B cell (primary cell): Measurements from ENCODE around the genes TUFT1, LCE3E, LCE2C and KPRP.

- PRO-cap: no peak
- CAGE, long polyA plus RNA: no peak
These were observed 5.9 kb downstream of the PSMB4 start for GRCh38 chr1:151405069-151405815.

DNA sequence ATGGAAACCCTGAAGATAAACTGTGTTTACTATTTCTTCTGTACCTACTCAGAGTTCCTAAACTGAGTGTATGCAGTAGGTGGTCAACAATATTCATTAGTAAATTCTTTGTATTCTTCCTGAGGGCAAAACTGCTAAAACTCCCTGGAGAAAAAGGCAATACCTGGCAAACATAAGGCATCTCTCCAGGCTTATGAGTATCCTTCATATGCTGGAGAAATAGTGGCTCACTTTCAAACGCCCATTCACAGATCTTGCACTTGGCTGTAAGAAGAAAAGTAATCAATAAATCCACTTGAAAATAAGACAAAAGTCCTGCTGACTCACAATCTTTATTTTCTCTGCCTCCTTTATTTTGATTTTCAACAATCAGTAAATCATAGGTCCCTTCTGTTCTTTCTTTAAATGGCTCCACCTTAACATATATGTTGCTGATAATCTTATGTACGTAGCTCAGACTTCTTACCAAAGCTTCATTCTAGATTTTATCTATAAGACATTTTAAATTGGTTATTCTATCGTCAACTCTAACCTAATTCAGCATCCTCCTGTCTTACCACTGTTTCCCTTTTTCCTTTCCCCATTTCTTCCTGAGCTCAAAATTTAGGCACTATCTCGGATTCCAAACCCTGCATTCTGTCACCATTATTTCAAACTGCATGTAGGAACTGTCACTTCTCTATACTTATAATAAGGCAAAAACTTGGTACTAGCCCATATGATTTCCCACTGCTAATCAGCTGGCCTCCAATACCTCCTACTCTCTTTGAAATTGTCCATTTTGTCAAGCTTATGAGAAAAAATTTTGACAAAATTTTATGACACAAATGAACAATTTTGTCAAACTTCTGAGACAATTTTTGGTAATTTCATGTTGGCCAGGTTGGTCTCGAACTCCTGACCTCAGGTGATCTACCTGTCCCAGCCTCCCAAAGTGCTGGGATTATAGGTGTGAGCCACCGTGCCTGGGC, 13.0 kb downstream of the PSMB4 start:
- PRO-cap: no peak
- CAGE, long polyA plus RNA: no peak

GRCh38 chr1:151540259-151540626, at the start of gene TUFT1:
Gene TUFT1, plus strand, starts transcription at chr1:151540309.
- PRO-cap: bidirectional peak, plus-strand start at chr1:151540309, minus-strand start at chr1:151540139; bidirectional peak, plus-strand start at chr1:151540513, minus-strand start at chr1:151540436
- CAGE, long polyA plus RNA: no peak

DNA sequence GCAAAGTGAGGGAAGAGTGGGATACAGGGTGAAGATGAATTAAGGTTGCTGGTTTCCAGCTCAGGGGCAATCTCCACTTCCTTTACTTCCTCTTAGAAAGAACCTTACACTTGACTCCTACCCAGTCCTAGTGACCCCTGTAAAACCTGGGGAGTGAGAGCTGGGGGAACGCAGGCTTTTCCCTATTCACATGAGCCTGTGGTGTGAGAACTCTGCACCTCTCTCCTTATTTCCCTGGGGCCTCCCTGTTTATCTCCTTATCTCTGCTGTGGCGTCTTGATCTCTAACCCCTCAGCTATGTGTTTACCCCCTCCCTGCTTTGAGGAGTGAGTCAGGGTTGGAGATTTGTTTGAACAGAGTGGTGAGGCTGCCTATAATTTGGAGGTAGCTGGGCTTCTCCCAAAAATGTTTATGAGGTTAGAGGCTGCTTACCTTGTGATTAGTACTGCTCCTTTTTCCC, 8.6 kb downstream of the TUFT1 start:
- PRO-cap: no peak
- CAGE, long polyA plus RNA: no peak

DNA sequence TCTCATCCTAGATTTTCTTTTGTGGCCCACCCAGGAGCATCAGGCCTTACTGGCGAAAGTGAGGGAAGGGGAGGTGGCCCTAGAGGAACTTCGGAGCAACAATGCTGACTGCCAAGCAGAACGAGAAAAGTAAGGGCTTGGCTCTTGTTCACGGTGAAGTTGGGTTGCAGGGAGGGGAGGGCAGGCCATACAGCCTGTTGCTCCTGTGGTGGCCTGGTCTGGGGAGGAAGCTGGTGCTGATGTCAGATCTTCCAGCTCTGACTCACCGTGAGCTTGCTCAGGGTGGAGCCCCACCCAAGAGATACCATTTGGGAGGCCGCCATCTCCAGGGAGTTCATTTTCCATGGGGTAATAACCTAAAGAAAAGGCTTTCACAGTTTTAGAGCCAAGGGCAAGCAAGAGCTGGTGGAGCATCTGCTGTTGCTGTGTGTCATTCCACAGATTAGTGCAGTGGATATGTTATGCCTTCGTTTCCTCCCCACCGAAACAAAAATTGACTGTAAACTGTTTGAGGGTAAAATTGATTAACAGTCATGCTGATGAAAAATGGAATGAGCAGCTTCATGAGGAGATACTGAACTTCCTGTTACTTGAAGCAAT, 34.9 kb downstream of the TUFT1 start:
- PRO-cap: no peak
- CAGE, long polyA plus RNA: no peak

DNA sequence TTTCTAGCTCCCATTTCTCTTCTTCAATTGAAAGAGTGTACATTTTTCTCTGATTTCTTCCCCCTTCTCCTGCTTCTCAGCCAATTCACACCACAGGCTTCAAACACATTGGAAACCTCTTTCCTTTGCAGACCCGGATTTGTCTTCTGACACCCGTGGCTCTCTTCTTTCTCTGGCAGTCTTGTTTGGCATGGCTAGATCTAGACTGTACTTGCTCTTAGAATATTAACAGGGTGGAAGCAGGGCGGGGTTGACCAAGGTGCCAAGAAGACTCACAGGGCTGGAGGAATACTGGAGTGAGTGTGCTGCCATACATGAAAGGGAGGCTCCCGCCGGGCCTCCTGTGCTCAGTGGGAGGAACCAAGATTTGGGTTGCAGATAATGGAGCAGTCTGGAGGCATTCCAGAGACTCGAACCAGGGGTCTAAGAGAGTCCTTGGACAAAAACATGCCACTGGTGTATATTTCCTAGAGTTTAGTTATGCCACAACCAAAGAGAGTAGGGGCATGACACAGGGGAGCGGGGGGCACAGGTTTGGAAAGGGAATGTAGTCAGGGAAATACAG, 27.6 kb upstream of the SNX27 start:
- PRO-cap: no peak
- CAGE, long polyA plus RNA: no peak

DNA sequence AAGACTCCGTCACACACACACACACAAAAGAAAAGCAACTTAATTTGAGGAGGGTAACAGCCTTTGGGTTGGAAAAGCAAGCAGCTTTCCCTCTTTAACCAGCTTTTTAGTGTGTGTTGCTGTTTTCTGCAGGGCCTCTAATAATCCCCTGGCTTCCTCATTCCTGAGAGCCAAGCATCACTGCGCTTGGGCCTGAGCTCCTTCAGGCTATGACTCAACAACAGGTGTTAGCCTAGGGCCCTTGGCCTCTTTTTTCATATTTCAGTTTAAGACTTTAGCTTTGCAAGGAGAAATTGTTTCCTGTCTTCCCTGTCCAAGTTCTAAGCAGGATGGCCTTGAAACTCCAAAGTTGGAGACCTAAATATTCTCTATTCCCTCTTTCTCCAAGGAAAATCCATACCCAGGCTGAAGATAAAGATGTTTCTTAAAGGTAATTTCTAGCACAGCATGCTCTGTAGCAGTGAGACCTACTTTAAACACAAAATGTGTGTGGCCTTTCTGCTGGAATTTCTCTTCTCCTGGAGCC, 26.2 kb upstream of the SNX27 start:
- PRO-cap: no peak
- CAGE, long polyA plus RNA: no peak

GRCh38 chr1:151611239-151611670, 595 bp upstream of the SNX27 start:
- PRO-cap: no peak
- CAGE, long polyA plus RNA: no peak

DNA sequence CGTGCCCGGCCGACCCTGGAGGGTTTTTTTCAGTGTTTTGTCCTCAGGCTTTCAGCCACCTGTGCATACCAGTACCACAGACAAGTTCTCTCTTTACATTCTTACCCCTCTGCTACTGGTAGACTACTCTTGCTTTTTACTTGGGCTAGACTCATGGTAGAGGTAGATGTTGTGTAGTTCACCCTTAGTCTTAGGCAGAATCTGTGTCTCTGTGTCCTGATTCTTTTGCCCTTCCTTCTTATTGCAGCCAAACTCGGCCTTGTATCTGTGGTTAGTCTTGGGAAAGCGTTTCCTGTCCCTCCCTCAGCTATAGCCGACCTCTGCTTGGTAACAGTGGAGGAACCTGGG, 42.2 kb downstream of the SNX27 start:
- PRO-cap: no peak
- CAGE, long polyA plus RNA: no peak

- PRO-cap: no peak
- CAGE, long polyA plus RNA: no peak
These were observed 22.9 kb downstream of the CELF3 start for GRCh38 chr1:151693419-151694409.

DNA sequence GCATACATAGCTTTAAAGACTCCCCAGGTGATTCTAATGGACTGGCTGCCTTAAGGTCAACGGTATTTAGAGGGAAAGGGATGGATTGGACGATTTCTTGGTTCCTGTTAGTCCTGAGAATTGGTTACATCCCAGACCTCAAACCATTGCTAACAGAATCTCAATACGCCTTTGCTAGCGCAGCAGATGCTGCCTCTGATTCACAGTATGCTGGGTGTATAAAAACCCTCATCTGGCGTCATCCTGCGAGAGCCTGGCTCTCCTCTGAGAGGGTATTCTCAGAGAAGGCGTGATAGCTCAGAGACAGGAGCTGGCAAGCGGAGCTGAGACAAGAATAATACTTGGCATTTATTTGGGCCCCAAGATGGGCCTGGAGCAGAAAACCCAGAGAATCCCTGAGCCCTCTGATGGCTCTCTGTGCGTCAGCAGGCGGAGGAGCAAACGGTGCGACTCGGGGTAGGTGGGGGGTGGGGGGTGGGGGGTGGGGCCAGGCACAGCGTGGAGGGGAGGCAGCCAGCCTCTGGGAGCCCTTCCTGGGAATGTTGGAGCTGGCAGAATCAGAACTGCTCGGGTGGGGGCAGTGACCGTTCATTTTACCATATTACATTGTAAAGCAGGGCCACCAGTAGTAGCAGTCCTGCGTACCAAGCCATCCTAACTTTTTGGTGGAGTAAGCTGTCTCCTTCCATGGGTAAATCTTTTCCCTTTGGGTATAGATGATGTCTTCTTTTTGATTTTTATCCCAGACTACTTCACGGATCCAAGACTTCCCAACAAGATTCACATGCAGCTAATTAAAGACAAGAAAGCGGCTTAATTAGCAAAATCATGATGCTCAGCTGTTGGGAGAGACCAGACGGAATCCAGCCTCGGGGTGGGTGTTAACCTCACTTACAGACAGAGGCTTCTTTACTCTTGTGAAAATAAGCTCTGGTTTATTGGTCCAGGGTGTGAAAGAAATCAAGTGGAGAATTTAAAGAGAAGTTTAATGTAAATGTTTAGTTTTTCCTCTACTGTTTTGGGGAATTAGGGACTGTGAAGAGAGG, 7.0 kb downstream of the RIIAD1 start:
- PRO-cap: no peak
- CAGE, long polyA plus RNA: no peak

GRCh38 chr1:151773673-151774091, 10.4 kb upstream of the MRPL9 start:
- PRO-cap: no peak
- CAGE, long polyA plus RNA: no peak

- PRO-cap: no peak
- CAGE, long polyA plus RNA: no peak
These were observed 5.5 kb downstream of the RORC start for GRCh38 chr1:151825965-151826714.

GRCh38 chr1:151846124-151847208, 6.8 kb upstream of the C2CD4D start:
- PRO-cap: no peak
- CAGE, long polyA plus RNA: no peak

GRCh38 chr1:151976532-151977253, 17.0 kb downstream of the S100A10 start:
- PRO-cap: no peak
- CAGE, long polyA plus RNA: no peak

GRCh38 chr1:152035511-152035844, 1.3 kb downstream of the S100A11 start:
- PRO-cap: no peak
- CAGE, long polyA plus RNA: no peak

GRCh38 chr1:152111368-152112064, 3.7 kb downstream of the TCHH start:
- PRO-cap: no peak
- CAGE, long polyA plus RNA: no peak

GRCh38 chr1:152566559-152566895, at the start of gene LCE3E:
Gene LCE3E, minus strand, starts transcription at chr1:152566780.
- PRO-cap: no peak
- CAGE, long polyA plus RNA: no peak

- PRO-cap: no peak
- CAGE, long polyA plus RNA: no peak
These were observed at the start of gene LCE2C for GRCh38 chr1:152674994-152675551. Gene LCE2C, plus strand, starts transcription at chr1:152675279.

GRCh38 chr1:152757785-152758089, at the start of gene KPRP:
Gene KPRP, plus strand, starts transcription at chr1:152758025.
- PRO-cap: no peak
- CAGE, long polyA plus RNA: no peak